Heart right ventricle (tissue), 2 donors: ENCODE measurements around the gene DHX29.

- PRO-cap, 2 experiments, result no peak in any of the 2 experiments
Observed at GRCh38 chr5:52789187-52789836, 1.6 kb downstream of the ITGA1 start.

DNA sequence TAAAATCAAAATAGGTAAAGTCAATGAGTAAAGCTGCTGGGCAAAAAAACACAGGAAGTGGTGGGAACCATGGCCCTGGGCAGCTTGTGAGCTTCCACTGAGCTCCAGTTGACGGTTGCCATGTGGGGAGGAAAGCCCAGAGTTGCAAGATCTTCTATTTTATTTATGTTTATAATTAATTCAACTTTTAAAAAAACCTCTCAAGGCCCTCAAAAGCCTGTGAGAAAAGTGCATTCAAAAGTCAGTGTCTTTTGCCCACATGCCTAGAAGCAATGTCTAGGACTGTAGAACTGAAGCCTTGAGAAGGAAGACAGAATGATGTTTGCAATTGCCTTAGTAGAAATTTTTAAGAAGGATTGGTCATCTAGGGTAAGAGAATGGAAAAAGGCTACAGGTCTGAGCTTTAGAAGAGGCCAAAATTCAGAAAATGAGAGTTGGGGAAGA lies 81.4 kb upstream of the ITGA2 start:
- PRO-cap, 2 experiments, result no peak in any of the 2 experiments

DNA sequence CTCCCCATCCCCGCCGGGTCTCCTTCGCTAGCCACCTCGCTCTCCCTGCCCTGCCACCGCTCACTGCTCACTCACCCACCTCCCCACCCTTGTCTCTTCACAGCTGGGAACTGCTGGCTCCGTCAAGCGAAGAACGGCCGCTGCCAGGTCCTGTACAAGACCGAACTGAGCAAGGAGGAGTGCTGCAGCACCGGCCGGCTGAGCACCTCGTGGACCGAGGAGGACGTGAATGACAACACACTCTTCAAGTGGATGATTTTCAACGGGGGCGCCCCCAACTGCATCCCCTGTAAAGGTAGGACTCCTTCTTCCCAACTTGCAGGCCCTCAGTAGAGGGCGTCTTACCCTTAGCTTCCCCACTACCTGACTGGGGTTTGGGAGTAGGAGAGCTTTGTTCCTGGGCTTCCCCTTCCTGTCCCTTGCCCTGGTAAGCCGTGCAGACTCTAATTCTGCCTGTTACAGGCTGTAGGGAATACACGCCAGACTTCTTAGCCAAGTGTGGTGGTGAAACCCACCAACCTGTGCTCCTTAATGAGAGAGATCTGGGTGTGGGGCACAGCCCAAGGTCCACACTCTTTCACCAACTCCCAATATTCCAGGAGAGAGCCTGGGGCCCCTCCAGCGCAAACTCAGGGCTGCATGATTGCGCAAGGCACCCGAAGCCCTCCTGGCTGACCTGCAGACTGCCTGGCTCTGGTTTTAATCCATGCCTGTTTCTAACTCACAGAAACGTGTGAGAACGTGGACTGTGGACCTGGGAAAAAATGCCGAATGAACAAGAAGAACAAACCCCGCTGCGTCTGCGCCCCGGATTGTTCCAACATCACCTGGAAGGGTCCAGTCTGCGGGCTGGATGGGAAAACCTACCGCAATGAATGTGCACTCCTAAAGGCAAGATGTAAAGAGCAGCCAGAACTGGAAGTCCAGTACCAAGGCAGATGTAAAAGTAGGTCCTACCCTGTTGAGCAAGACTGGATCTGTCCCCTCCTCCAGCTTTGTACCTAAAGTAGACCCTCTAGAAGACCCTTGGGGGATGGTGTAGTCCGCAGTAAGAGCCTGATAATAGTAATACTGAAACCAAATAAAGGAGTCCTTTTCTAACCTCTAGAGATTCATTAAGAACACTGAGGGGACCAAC lies 2.7 kb downstream of the FST start:
- PRO-cap, 2 experiments, result no peak in any of the 2 experiments

- PRO-cap, 2 experiments, result no peak in any of the 2 experiments
Observed at GRCh38 chr5:54003986-54004315, 306.4 kb downstream of the ARL15 start.

GRCh38 chr5:54050755-54051298 lies 259.5 kb downstream of the ARL15 start:
- PRO-cap, 2 experiments, result no peak in any of the 2 experiments

- PRO-cap, 2 experiments, result no peak in any of the 2 experiments
Observed at GRCh38 chr5:54178125-54178710, 132.2 kb downstream of the ARL15 start.

GRCh38 chr5:54263851-54265010 lies 46.1 kb downstream of the ARL15 start:
- PRO-cap, 2 experiments, result no peak in any of the 2 experiments

GRCh38 chr5:54313346-54314151 lies 3.2 kb upstream of the ARL15 start:
- PRO-cap, 2 experiments, result no peak in any of the 2 experiments

DNA sequence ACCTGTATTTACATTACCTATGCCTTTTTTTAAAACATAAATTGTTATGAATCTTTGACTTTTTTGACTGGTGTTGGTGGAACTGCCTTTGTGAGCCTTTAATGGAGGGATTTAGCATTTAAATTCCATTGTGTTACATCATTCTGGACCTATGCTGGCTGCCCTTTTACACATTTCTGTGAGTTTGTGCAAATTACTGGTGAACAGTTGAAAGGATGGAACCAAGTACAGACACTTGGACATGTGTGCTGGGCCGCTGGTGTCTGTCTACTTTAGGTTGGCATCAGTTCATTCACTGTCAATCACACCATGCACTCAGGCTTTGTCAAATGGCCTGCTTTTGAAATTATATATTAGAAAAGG lies 3.4 kb downstream of the SNX18 start:
- PRO-cap, 2 experiments, result no peak in any of the 2 experiments

DNA sequence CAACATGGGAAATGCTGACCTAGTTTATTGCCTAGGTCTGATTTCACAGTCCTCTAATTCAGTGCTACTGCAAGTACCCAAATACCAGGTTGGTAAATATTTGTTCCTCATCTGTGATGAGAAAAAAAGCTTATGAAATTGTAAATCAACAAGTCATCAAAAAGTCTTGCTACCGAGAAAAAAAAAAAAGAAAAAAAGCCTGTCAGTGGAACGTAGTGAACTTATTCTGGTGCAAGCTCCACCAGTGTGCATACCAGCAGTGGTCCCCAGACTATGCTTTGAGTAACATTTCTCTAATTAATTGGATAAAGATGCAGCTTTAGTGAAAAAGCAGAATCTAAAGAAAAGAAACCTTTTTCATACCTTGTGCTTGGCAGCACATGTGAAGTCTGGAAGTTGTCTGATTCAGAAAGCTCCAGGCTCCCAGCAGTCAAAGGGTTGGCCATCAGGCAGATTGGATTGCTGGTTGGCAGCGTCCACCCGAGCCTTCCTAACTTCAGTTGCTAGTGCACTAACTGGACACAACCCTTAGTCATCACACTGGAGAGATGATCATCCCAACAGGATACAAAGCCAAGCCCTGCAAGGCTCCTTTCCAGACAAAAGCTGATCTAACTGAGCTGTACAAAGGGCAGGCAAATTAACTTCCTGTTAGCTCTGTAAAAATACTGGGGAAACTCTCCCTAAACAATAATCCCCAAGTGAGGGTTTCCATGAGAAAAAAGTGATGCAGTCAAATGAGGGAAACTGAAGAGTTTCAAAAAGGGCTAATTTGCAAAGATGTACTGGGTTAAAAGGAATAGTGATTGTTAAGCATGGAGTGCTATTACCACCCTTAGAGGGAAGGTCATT lies 185.5 kb downstream of the SNX18 start:
- PRO-cap, 2 experiments, result no peak in any of the 2 experiments

- PRO-cap, 2 experiments, result no peak in any of the 2 experiments
Observed at GRCh38 chr5:55232113-55233286, 908 bp downstream of the CCNO start.

GRCh38 chr5:55307139-55308208 lies at the start of gene DHX29:
Gene DHX29, minus strand, starts transcription at chr5:55307694.
- PRO-cap, 2 experiments, result peak in 2 of 2 experiments; most common plus-strand start chr5:55308010 (in 1); most common minus-strand start chr5:55307668 (in 1)

DNA sequence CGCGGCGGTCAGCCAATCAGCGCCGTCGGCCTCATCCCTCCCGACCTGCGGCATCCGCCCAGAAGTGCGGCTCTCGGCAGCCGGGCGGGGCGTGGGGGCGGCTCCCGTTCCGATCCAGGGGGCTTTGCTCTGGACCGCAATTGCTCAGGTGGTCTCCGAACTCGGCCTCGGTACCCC lies 247 bp upstream of the PLPP1 start:
- PRO-cap, 2 experiments, result peak in 2 of 2 experiments; most common plus-strand start position 61 of the sequence (in 2)

DNA sequence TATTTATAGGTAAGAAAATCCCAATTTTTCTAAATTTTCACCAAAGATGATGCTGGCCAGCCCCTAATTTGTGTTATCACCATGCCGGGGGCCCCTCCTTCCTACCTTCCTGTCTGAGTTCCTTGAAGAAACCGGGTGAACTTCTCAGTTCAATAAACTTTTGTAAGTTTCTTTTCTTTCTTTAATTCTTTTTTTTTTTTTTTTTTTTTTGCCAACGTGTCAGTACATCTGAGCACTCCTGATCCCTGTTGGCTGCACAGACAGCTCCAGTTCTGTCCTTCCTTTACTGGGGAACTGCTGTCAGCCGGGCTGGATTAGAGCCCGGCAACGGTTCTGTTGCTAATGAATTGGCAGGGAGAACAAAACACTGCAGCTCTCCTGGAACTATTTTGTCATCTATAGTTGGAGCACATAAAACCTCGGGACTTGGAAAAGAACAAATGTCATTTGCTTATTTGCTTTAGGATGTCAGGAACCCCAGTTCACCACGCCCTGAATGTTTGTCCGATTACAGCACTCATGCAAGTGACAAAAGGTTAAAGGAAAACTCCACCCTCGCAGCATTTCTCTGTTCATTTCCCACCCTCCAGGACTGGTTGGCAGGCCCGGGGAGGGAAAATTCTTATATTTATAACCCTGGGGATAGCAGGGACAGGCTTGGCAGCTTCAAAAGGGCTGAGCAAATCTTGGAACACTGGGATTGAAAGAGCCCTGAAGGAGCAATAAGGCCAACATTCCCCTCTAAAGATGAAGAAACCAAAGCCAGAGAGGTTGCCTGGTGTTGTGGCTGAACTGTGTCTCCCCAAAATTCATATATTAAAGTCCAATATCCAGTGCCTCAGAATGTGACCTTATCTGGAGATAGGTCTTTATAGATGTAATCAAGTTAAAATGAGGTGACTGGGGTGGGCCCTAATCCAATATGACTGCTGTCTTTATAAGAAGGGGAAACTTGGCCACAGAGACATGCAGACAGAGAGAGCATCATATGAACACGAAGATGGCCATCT lies 66.5 kb upstream of the PLPP1 start:
- PRO-cap, 2 experiments, result peak in 2 of 2 experiments; most common plus-strand start position 654 of the sequence (in 2); most common minus-strand start position 344 of the sequence (in 1)

DNA sequence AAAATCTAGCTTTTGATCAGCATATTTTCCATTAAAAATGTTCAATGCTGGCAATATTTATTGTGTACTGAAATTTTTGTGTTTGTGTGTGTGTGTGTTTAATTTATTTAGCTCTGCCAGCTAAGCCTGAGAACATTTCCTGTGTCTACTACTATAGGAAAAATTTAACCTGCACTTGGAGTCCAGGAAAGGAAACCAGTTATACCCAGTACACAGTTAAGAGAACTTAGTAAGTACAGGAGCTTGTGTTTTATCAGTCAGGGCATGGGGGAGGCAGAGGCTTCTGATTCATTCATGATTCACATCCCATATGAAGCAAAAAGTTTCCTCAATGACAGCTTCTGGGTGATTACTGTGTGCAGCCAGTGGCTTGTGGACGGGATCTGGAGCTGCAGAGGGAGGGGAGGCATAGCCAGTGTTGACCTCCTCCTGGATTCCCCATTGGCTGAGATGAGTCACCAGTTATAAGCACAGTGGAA lies 17.6 kb downstream of the IL31RA start:
- PRO-cap, 2 experiments, result no peak in any of the 2 experiments

DNA sequence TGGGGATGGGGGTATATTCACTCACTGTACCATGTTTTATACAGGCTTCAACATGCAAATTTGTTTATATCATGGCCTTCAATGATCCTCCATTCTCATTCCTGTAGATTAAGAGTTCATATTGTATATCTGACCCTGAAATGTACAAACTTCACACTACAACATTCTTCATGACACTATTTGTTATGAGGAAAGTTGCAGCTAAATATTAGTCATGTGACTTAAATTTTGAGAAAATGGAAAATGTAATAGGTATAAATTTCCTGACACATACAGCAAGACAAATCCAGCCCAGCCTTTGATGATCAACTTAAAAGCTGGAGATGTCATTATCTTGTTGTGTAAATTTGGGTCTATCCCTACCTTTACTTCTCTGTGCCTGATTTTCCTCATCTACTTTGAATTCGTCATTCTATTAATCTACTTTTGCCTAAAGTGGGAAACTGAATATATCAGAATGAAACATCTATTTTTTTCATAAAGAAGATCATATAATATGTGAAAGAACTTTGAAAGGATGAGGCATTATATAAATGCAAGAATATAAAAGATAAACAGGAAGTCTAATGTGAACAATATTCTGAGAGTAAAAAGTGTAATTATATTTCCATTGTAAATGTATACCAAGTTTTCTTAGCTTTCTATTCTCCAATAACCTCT lies 55.8 kb downstream of the IL6ST start:
- PRO-cap, 2 experiments, result no peak in any of the 2 experiments

DNA sequence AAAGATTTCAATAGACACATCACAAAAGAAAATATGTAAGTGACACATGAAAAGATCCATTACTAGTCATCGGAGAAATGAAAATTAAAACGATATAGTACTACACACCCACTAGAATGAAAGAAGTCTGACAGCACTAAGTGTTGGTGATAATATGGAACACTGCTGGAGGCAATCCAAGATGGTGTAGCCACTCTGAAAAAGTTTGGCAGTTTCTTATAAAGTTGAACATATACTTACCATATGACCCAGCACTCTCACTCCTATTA lies 48.7 kb downstream of the IL6ST start:
- PRO-cap, 2 experiments, result no peak in any of the 2 experiments

DNA sequence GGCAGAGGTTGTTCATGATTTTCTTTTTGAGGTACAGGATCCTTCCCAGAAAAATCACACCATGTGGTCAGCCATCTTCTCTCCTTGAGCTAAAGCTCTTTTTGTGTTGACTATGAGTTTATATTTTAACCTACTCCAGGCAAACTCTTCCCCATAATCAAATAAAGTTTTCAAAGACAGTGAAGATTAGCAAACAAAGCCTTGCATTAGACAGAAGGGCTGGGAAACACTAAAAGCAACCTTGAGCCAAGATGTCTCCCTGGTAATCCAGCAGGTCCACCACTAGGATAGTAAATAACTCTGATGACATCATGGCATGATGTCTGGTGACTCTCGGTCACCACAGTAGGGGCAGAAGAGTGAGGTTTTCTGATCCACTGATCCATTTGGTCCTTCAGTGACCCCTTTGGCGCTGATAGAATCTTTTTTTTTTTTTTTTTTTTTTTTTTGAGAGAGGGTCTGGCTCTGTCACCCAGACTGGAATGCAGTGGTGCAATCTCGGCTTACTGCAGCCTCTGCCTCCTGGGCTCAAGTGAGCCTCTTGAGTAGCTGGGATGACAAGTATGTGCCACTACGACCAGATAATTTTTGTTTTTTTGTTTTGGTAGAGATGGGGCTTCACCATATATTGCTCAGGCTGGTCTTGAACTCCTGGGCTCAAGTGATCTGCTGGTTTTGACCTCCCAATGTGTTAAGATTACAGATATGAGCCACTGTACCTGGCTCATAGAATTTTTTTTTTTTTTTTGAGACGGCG lies 30.7 kb upstream of the IL6ST start:
- PRO-cap, 2 experiments, result no peak in any of the 2 experiments

GRCh38 chr5:56058747-56059121 lies 64.0 kb upstream of the IL6ST start:
- PRO-cap, 2 experiments, result no peak in any of the 2 experiments

- PRO-cap, 2 experiments, result no peak in any of the 2 experiments
Observed at GRCh38 chr5:56279996-56280362, 46.8 kb upstream of the ANKRD55 start.